ENCODE results near the gene EIF4E3.

DNA sequence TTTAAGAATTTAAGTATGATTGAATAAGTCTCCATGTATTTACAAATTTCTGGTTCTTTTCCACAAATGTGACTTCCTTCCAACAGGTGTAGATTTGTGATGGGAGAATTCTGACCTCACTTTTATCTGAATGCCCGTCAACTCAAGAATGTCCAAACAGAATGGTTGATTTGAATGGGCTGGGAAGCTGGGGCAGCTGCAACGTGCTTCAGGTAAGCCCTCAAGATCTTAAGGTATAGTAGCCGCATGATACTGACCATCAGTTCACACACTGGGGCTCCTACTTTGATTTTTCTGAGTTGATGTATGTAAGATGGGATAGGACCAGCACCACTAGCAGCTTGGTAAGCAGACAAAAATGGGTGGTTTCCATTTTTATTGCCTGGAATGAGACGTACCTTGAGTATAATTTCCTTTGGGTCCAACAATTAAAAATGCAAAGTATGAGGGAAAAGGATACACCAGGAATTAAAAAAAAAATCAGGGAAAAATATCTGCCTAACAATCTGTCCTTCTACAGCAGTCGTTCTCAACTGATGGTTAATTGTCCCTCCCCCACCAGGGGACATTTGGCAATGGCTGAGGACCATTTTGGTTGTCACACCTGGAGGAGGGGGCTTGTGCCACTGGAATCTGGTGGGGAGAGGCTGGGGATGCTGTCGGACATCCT, 367.1 kb downstream of the FOXP1 start:
- RRBS, result no CpG with 5 or more reads among the region's 6 CpGs

DNA sequence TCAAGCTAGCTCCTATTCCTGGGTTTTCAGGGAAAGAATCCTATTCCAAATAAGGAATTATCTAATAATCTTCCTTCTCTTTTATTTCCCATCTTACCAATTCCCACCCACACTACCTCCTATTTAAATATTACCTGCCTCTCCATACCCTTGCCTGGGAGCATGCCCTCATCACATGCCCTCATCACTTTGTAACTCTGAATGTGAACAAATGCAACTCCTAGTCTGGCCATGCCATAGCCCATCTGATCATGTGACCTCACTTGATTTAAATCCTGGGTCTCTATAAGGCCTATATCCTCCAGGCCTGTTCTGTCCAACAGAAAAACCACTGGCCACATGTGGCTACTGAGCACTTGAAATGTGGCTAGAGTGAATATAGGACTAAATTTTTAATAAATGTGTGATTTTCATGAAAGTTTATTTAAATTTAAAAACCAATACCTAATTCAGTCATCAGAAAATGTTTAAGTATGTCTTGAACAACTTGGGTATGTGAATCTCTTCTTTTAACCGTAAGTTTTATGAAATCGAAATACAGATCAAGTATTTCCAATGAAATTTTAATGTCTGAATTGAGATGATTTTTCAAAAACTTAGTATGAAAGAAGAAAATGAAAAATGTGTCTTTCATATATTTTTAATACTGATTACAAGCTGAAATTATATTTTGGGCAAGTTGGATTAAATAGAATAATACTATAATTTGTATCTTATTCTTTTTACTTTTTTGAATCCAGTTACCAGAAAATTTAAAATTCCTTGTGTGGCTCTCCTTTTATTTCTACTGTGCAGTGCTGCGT, 364.3 kb downstream of the FOXP1 start:
- RRBS, result no CpG with 5 or more reads among the region's 3 CpGs

DNA sequence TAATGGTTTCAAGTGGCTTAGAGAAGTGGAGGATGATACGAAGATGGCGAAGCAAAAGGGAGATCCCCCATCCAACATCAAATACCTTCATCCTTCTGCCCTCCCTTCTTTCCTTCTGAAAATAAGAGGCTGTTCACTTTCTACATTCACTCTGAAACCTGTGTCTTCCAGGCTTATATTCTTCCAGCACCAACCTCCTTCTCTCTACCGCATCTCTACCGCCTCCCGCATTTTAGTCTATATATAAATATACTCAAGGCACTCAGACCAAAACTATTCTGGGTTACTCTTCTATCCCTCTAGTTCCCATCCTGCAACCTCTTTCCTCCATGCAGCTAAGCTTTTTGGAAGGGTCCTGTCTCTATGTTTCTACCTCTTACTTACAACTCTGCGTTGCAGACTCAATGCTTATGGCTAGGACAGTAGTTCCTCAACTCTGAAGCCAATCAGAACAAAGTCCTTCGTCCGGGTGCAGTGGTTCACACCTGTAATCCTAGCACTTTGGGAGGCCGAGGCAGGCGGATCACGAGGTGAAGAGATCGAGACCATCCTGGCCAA, 362.0 kb downstream of the FOXP1 start:
- RRBS, result no CpG with 5 or more reads among the region's 12 CpGs

GRCh38 chr3:71247060-71248043, 336.2 kb downstream of the FOXP1 start:
- RRBS, result no CpG with 5 or more reads among the region's 12 CpGs

GRCh38 chr3:71304408-71305152, 278.9 kb downstream of the FOXP1 start:
- RRBS, result no CpG with 5 or more reads among the region's 4 CpGs

GRCh38 chr3:71456779-71457461, 126.6 kb downstream of the FOXP1 start:
- RRBS, result no CpG with 5 or more reads among the region's 2 CpGs

- RRBS, result no CpG with 5 or more reads among the region's 7 CpGs
Observed at GRCh38 chr3:71493344-71493838, 90.1 kb downstream of the FOXP1 start.

- RRBS, result no CpG with 5 or more reads among the region's 5 CpGs
Observed at GRCh38 chr3:71502013-71502427, 81.5 kb downstream of the FOXP1 start.

DNA sequence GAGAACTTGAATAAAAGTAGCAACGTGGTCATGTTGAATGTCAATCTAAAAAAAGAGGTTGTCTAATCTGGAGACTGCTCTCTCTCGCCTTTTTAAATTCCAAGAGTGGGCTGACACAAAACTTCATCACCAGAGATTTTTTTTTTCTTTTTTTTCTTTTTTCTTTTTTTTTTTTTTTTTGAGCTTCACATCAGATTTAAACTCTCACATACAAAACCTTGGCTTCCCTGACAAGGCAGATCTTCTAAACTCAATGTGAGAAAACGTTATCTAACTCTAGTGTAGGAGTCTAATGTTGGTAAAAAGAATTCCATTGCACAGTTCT, 4.1 kb downstream of the FOXP1 start:
- RRBS, result no CpG with 5 or more reads among the region's 3 CpGs

GRCh38 chr3:71579836-71580459, 3.6 kb downstream of the FOXP1 start:
- RRBS, result no CpG with 5 or more reads among the region's 7 CpGs

GRCh38 chr3:71724853-71725662, at the start of gene EIF4E3:
Gene EIF4E3 (minus strand): TSS chr3:71725402.
- RRBS, result 2% methylated on average over 56 of the region's 125 CpGs

- RRBS, result no CpG with 5 or more reads among the region's 3 CpGs
Observed at GRCh38 chr3:72138996-72139238, 354.0 kb upstream of the PROK2 start.

- RRBS, result no CpG with 5 or more reads among the region's 4 CpGs
Observed at GRCh38 chr3:72153580-72154017, 368.7 kb upstream of the PROK2 start.

DNA sequence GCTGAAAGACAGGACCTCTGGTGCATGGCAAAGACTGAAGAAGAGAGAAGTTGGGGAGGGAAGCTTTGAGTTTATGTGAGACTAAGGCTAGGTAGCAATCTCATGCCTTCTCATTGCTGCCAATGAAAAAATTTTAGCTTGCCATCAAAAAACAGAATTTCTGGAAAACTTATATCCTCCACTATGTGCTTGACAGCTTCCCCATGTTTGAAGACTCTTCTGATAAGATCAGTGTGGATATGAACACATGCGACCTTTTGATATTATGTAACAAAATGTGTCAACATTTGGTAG, 380.8 kb upstream of the PROK2 start:
- RRBS, result no CpG with 5 or more reads among the region's 1 CpG

DNA sequence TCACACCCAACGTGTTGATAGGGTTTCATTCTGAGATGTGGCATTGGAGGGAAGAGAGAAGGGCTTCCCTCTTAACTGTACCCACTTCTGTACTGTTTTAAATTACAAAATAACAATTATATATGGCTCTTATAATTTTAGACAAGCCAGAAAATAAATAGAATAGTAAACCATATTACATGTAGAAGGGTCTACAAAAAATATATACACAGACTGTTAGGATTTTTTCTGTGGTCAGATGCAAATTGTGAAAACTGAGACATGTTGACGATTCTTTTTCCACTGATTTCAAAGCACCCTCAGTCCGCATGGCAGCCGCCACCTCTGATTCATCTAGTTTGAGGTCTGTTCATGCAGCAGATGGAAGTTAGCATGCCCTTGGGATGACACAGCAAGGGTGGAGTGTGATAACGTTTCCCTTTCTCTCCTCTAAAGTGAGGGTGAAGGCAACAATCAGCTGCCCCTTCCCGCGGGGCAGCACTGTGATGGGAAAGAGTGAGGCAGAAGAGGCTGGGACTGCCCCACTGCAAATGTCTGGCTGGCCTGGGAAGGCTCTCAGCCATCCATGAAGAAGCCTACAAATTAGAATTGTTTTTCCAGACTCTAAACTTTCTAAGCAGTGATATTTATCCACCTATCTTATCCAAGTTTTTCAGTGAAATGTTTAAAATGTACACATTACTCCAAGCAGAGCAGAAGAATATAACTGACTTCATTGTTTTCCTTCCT, 401.1 kb upstream of the PROK2 start:
- RRBS, result no CpG with 5 or more reads among the region's 7 CpGs

- RRBS, result no CpG with 5 or more reads among the region's 2 CpGs
Observed at GRCh38 chr3:72255182-72255480, 470.2 kb upstream of the PROK2 start.

DNA sequence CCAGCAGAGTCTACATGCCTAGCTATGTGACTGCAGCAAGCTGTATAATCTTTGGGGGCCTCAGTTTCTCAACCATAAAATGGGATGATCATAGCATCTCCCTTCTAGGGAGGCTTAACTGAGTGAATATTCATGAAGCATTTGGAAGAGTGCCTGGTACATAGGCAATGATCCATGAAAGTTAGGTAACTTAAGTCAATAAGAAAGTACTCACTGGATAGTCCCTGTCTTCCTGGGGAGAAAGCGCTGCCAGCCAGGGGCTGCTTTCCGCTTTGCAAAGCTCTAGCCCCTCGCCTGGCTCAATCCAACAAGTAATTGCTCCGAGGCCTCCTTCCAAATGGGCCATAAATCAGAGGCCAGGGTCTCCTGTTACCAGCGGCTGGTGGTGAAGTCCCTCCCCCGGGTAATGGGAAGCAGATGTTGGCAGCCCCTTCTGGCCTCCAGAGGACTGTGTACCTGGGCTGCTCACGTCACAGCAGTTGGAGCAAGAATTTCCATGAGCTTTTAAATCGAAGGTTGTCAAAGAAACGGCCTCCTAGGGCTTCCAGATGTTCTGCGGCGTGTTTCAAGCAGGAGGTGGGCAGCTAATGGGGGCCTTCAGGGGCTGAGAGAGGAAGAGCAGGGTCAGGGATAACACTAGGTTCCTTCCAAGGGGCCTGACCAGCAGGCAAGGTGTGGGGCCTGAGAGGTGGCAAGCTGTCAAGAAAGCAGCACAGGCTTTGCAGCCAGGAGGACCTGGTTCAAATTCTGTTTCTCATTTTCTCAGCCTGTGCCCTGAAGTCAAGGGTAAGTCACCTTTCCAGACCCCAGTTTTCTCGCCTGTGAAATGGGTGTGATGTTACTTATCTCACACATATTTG, 522.1 kb upstream of the PROK2 start:
- RRBS, result no CpG with 5 or more reads among the region's 12 CpGs

GRCh38 chr3:72318341-72318960, 529.8 kb downstream of the SHQ1 start:
- RRBS, result no CpG with 5 or more reads among the region's 15 CpGs

DNA sequence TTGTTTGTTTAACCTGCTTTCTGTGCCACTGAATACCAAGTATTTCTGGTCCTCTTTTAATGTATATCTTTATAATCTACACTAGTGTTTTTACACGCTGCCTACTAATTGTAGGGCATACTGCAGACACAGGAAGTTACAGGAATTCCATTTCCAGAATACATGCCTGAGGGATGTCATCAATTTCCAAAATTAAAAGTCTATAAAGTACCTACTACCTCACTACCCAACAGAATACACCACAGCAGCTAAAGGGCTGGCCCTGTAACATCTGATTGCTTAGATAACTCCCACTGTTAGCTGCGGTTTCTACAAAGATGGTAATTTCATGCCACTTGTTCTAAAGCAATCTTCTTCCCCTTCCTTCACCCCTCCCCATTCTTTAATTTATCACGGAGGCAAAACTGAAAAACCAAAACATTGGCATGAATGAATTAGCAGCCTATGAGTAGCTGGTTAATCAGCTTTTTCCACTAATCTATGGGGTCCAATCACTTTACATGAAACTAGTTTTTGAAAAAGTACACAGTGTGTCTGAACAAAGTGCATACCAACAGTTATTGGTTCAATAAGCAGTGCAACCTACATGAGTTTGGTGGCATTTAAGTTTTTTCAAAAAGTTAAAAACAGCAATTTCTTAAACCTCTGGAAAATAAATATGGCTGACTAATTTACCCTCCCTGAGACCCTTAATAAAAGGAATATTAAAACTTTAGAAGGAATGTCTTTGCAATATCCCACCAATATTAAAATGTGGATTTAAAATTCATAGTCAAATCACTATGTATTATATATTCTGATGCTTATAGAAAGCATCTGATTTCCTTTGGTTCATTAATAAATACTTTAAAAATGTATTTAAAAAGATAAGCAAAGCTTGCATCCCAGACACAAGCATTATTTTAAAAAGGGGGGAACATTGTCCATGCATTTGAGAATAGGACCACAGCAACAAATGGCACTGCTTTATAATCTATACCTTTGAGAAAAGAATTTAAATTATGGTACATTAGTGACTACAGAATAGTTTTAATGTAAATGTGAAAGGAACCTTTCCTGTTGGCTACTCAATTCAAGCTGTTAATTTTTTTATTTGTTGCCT, 472.4 kb downstream of the SHQ1 start:
- RRBS, result no CpG with 5 or more reads among the region's 3 CpGs